Subcutaneous preadipocyte (primary cell): ENCODE results near the genes SH3RF2 and GPR151.

- CAGE, long polyA plus RNA: no peak
These were observed 270.2 kb downstream of the ARHGAP26 start for GRCh38 chr5:143040274-143040923.

GRCh38 chr5:143056797-143057127 lies 286.6 kb downstream of the ARHGAP26 start:
- CAGE, long polyA plus RNA: no peak

DNA sequence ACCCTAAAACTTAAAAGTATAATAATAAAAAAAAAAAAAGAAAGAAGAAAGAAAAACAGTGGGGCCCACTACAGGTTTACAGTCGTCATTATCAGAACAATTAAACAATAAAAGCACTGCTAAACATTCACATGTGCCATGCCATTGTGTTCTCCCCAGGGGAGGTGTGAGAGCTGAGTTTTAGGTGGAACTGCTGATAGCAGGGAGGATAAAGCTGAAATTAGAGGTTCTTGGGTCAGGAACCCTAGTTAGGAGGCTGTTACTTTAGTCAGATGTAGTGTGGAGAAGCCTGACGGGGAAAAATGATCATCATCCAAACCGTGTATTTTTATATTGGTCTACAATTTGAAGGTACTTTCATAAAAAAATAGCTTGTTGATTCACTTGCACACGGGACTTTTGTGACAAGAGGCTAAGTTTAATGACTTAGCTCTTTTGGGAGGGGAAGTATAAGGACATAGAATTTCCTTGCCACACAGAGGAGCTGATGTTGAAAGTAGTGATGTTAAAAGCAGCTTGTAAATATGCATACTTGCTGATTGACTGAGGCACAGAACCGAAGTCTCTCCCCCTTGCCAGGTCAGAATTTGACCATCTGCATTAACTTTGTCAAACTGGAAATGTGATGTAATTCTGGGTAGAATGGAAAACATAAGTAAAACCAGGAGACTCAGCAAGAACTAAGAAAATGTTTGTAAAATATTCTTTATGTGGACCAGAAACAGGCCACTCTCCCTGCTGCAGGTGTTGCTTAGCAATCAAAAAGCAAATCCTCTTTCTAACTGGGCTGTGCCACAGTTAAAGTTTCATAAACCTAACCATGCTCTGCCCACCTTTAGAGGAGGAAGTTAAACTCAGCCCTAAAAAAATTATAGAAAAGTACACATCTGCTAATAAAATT lies 284.3 kb downstream of the NR3C1 start:
- CAGE, long polyA plus RNA: no peak

- CAGE, long polyA plus RNA: no peak
These were observed 237.4 kb downstream of the NR3C1 start for GRCh38 chr5:143166078-143166584.

- CAGE, long polyA plus RNA: no peak
These were observed 235.8 kb downstream of the NR3C1 start for GRCh38 chr5:143167708-143168057.

GRCh38 chr5:143172692-143173445 lies 230.6 kb downstream of the NR3C1 start:
- CAGE, long polyA plus RNA: no peak

- CAGE, long polyA plus RNA: no peak
These were observed 141.8 kb downstream of the NR3C1 start for GRCh38 chr5:143261670-143262191.

- CAGE, long polyA plus RNA: no peak
These were observed 56.6 kb downstream of the NR3C1 start for GRCh38 chr5:143346817-143347275.

DNA sequence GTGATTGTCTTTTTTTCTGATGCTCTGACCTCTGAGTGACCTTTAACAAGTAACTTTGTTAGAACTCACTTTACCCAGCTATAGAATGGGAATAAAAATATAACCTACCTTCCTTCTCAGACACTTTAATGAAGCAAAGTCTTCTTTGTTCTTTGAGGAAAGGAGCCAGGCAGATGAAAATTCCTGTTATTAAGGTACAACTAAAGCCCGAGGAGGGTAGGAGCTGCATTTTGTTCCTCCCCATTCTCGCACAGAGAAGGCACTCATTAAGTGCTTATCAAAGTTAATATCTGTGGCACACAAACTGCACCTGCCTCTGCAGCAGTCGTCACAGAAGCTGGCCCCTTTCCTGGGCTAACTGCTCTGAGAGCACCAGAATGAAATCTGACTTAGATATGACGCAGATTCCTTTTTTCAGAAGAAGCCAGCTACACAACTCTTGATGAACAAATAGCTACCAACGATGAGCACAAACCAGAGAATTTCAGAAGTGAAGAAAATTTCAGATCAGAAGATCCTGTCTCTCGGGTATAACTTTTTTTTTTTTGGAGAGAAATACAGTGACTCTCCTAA lies 31.0 kb upstream of the NR3C1 start:
- CAGE, long polyA plus RNA: no peak

DNA sequence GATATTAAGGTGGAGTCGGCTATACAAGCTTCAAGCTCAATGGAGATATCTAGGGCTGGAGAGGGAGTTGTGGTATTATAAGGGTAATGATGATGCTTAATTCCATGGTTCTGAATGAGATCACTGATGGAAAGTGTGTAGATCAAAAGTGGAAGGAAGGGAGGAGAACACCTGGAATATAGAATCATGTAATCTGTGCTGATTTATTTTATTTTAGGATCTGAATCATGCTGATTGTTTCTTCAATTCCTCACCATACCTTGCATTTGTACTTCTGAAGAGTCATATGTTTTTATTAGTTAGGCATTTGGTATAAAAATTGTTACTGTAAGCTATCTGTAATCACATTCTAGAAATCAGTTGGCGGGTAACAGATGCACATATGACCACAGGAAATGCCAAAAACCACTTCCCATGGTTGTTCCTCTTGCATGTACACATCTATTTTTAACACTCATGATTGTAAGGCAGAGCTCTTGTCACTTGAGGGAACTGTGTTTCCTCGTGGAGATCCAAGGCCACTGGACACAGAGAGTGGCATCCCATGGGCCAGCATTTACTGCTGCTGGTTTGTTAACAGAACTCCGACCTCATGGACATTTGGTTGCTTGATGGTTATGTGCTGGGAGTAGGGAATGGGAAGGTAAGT lies 201.7 kb upstream of the NR3C1 start:
- CAGE, long polyA plus RNA: no peak

DNA sequence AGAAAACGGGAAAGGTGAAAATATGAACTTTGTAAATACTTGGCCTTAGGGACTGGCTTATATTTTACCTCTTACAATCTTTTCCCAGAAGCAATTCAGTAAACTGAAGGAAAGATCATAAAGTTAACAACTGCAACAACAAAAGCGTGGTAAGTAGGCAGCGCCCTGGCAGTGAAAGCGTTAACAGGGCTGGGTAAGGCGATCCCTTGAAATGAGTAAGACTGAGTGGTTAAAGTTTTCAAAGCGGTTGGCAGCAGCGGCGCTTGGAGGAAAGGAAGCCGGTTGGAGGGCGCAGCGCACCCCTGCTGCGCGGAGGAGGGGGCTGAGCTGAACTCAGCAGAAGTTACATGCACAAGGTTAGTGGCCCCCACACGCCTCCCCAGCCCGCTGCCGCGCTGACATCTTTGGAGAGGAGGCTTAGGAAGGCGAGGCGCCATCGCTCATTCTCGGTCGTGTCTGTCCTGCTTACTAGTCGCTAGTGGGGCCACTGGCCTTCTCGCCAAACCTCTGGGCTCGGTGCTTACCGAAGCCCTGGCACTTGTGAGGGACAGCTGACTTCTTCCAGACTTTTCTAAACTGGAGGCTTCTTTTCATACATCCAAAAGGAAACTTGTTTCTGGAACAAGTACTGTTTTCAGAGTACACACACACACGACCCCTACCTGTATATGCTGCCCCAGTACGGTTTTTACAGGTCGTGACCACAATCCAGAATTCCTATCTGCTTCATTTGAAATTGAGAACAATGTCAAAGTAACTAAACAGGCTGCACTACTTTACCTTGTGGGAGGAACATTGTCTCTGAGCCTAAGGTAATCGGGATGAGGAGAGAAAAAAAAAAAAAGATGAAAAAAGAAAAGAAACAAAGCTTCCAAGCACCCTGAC lies at the start of gene SH3RF2:
Gene SH3RF2 (plus strand): TSS at position 240 of the 885 bp plus-strand sequence.
- CAGE, long polyA plus RNA: no peak

GRCh38 chr5:145965577-145966335 lies 29.4 kb downstream of the SH3RF2 start:
- CAGE, long polyA plus RNA: no peak

DNA sequence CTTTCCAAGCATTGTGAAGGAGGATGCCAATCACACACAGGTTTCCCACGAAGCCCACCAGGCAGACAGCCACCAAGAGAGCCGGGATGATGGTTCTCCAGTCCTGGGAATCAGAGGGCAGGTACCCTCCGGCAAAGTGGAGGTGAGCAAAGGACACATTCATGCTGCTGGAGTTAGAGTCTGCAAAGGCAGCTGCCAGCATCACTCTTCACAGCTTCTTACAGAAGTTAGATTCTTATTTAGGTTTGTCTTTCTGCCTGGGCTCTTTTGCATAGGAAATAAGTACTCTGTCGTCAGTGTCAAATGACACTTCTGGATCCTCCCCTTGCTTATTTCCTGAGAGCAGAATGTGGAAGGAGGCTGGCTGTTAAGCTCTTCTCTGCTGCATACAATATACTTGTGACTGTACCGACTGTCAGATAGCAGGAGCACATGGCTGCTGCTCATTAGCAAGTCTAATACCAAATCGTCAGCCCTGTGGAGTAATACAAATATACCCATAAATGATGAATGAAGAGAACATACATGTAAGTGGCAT lies at the start of gene GPR151:
Gene GPR151 (minus strand): TSS at position 279 of the 538 bp plus-strand sequence.
- CAGE, long polyA plus RNA: no peak

DNA sequence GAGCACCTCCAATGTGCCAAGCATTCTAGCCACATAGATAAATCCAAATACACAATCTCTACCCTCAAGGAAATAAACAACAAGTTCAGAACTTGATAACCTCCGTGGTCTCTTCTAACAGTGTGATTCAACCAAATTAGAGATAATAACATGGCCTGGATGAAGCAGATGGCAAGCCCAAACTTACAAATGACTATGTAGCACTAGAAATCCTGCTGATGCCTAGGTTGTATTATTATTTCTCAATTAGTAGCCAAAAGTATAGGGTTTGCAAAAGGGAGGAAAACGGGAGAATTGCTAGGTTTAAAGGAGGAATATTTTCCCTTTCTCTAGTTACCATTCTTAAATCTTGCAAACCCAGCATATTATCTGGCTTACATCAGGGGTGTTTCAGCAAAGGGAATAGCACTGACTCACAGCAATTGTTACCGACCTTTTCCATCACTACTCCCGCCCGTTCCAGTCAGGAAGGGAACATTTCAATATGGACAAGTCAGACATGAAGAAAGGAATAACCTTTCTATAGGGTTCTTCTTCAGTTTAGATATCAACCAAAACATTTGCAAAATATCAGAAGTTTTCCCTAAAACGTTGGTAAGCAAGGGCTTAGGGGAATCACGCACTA lies 2.3 kb downstream of the DPYSL3 start:
- CAGE, long polyA plus RNA: no peak

- CAGE, long polyA plus RNA: no peak
These were observed 41.7 kb upstream of the DPYSL3 start for GRCh38 chr5:147551389-147552151.

DNA sequence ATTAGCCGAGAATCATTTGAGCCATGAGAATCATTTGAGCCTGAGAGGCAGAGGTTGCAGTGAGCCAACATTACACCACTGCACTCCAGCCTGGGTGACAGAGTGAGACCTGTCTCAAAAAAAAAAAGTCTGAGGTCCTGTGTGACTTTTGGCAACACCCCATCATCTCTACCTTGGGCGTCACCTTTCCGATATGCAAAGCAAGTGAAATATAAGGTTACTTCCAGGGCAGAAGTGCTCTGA lies 77.2 kb downstream of the JAKMIP2 start:
- CAGE, long polyA plus RNA: no peak

DNA sequence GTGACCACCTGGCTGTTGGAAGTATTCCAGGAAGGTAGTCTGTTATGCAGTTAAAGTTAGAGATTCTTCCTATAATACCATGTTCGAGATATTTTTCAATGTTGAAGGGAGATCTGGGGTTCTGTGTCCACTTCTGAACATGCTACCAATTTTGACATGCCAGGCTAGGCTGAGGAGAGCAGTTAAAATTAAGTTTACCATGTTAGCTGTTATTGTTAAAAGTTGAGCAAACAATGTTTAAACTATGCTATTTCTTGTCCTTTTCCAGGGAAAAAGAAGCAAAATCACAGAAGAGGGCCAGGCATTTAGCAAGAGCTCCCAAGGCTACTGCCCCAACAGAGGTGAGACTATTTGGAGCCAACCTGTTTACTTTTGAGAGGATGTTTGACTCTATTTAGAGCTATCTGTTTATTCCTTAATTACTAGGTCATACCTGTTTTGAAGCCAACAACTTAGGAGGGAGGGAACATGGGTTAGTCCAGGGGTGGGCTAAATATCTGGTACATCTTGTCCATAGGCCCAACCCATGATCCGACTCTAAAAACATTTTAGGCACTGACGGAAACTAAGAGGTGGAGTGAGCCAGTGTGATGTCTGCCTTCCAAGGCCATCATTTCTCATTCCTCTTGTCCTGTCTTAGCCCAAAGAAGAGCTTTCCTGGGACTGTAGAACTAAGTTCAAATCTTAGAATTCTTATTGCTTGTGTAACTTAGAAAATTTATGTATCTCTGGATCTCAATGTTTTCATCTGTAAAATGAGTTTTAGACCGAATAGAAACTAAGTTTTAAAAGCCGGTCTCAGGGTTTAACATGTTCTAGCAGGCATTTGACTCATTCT lies 8.3 kb downstream of the SPINK5 start:
- CAGE, long polyA plus RNA: no peak

- CAGE, long polyA plus RNA: no peak
These were observed 50.5 kb downstream of the SPINK5 start for GRCh38 chr5:148114310-148114602.

- CAGE, long polyA plus RNA: no peak
These were observed 48.5 kb upstream of the SPINK14 start for GRCh38 chr5:148119672-148120422.

GRCh38 chr5:148394373-148395066 lies 10.8 kb downstream of the FBXO38 start:
- CAGE, long polyA plus RNA: no peak